H1 (cell line): Measurements from ENCODE around the genes PCIF1 and NCOA5.

- RRBS, result no CpG with 5 or more reads among the region's 7 CpGs
CAGE:
- cytosol, long polyA plus RNA, result no peak
- long polyA plus RNA, result no peak
- nucleus, long polyA plus RNA, result no peak
These were observed 6.3 kb downstream of the PLTP start for GRCh38 chr20:45905652-45906052.

DNA sequence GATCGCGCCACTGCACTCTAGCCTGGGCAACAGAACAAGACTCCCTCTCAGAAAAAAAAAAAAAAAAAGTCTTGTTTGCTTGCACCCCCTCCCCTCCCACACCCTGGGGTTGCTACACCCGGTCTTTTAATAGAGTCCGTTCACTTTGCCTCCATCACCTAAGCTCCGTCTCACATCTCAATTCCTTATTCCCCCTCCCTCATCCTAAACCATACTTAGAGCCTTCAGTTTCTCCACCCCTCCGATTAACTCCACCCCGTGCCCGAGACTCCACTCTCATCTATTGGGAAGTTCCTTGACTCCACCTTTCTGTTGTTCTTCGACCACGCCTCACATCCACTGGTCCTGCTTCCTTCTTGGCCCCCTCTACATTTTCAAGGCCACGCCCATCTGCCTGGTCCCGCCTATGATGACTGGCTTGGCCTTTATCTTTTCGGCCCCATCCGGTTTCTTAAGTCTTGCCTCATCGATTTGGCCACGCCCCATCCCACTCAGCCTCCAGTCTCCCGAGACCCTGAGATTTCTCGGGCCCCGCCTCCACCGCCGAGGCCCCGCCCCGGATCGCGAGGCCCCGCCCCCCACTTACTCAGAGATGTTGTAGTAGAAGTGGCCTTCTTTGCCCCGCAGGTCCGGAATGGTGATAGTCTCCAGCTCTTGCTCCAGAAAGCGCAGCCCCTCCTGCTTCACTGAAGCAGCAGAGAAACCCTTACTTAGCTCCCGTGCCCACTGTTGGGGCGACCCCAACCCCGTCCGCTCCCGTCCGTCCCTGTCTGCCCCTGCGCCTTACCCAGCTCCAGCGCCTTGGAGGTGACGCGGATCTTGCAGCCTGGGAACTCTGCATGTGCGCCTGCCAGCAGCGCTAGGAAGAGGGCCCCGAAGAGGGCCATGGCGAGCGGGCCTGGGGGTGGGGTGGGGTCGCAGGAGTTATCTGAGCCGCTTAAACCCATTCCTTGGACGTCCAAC lies 1.1 kb downstream of the PLTP start:
- RRBS, result under 1% methylated on average over 11 of the region's 47 CpGs
CAGE:
- cytosol, long polyA plus RNA, result no peak
- long polyA plus RNA, result no peak
- nucleus, long polyA plus RNA, result no peak

DNA sequence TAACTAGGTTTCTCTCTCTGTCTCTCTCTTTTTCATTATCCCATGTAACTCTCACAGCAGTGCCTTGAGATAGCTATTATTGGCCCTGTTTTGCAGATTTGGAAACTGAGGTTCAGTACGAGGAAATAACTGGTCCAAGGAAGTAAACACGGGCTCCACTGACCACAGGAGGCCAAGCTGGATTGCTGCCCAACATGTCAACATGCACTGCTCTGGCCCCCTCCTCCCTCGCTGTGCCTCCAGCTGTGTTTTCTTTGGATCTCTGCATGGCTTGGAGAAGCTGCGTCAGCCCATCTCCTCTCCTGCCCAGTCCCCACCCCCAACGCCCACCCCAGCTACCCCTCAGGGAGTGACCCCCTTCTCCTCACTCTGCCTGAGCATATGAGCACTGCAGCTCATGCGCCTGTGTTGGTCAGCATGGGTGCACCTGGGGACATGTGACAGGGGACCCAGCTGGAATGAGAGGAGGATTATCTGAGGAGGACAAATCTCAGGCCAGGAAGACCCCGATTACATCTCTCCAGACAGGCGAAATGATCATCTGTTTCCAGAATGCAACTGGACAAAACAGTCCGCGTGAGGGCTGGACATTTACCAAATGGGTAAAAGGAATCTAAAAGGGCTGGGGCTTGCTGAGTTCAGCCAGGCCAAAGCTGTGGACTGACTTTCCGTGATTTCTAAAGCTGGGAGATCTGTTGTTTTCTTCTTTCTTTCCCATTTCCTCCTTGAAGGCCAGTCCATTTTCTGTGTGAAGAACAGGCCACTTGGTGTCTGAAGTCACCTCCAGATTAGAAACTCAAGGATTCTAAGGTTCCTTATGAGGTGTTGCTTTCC lies 7.9 kb upstream of the PLTP start:
- RRBS, result no CpG with 5 or more reads among the region's 11 CpGs
CAGE:
- cytosol, long polyA plus RNA, result no peak
- long polyA plus RNA, result no peak
- nucleus, long polyA plus RNA, result no peak

DNA sequence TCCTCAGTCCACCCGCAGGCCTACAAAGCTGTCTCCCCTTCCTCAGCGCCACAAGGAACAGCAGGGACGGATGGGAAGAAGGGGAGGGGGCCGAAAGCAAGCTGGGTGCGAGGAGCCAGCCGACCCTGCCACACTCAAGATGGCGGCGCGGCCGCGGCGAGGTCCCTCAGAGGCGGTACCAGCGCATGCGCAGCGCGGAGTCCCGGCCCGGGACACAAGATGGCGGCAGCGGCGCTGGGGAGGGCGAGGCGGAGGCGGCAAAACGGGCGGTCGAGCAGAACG lies at the start of gene PCIF1:
Gene PCIF1, plus strand, starts transcription at position 195 of the 282 bp plus-strand sequence.
- RRBS, result 1% methylated on average over 5 of the region's 29 CpGs
CAGE:
- cytosol, long polyA plus RNA, result start-site peak on the plus strand centred at position 208 of the sequence, 24 bp wide, 596 reads
- long polyA plus RNA, result start-site peak on the plus strand centred at position 215 of the sequence, 16 bp wide, 266 and 56 reads in 2 replicates
- nucleus, long polyA plus RNA, result start-site peak on the plus strand centred at position 206 of the sequence, 33 bp wide, 461 reads

GRCh38 chr20:45949368-45950125 lies 15.1 kb downstream of the PCIF1 start:
- RRBS, result no CpG with 5 or more reads among the region's 11 CpGs
CAGE:
- cytosol, long polyA plus RNA, result no peak
- long polyA plus RNA, result no peak
- nucleus, long polyA plus RNA, result no peak

GRCh38 chr20:45998255-45998680 lies 10.4 kb upstream of the MMP9 start:
- RRBS, result no CpG with 5 or more reads among the region's 3 CpGs
CAGE:
- cytosol, long polyA plus RNA, result no peak
- long polyA plus RNA, result no peak
- nucleus, long polyA plus RNA, result no peak

- RRBS, result no CpG with 5 or more reads among the region's 12 CpGs
CAGE:
- cytosol, long polyA plus RNA, result no peak
- long polyA plus RNA, result no peak
- nucleus, long polyA plus RNA, result no peak
These were observed 26.3 kb downstream of the NCOA5 start for GRCh38 chr20:46063343-46063928.

GRCh38 chr20:46066962-46067415 lies 22.8 kb downstream of the NCOA5 start:
- RRBS, result no CpG with 5 or more reads among the region's 9 CpGs
CAGE:
- cytosol, long polyA plus RNA, result no peak
- long polyA plus RNA, result no peak
- nucleus, long polyA plus RNA, result no peak

GRCh38 chr20:46072317-46073268 lies 17.2 kb downstream of the NCOA5 start:
- RRBS, result no CpG with 5 or more reads among the region's 10 CpGs
CAGE:
- cytosol, long polyA plus RNA, result no peak
- long polyA plus RNA, result no peak
- nucleus, long polyA plus RNA, result no peak

DNA sequence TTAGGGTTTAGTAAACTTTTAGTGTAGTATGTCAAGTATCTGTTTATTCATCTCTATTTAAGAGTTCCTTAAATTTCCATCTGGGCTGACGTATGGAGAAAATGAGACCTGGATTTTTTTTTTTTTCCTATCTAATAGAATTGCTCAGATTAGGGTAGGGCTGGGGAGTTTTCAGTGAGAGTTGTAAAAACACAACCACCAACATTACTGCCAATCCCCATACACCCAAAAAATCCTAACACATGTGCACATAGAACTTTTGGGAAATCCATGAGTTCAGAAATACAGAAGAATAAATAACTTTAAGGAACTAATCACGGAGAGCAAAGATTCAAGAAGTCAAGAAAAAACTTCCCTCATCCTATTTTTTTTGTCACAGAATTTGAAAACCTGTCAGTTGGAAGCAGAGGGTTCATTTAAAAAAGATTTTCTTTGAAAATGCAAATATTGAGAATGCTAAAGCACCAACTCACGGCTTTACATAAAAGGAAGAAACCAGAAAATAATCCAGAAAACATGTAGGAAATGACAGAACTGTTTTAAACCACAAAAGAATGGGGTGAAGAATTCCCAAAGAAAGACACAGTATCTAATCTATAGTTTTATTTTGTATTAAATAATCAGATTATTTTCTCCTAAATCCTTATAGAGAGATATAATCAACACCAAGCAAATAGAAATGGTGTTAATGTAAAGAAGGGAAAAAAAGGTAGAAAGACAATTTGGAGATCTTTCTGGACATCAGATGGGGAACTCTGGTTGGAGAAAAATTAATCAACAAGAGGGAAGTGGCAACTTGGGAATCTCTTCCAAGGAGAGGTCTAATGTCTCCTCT lies 7.9 kb downstream of the NCOA5 start:
- RRBS, result no CpG with 5 or more reads among the region's 3 CpGs
CAGE:
- cytosol, long polyA plus RNA, result no peak
- long polyA plus RNA, result no peak
- nucleus, long polyA plus RNA, result no peak

- RRBS, result under 1% methylated on average over 12 of the region's 98 CpGs
CAGE:
- cytosol, long polyA plus RNA, result no peak
- long polyA plus RNA, result no peak
- nucleus, long polyA plus RNA, result no peak
These were observed 727 bp downstream of the NCOA5 start for GRCh38 chr20:46088698-46089771.

GRCh38 chr20:46089772-46090413 lies at the start of gene NCOA5:
Gene NCOA5 (minus strand): TSS chr20:46089962.
- RRBS, result 1% methylated on average over 16 of the region's 52 CpGs
CAGE:
- cytosol, long polyA plus RNA, result no peak
- long polyA plus RNA, result start-site peak on the minus strand at chr20:46089831-46089952, 54 and 188 reads in 2 replicates
- nucleus, long polyA plus RNA, result start-site peak on the minus strand at chr20:46089887-46089928, 80 reads

- RRBS, result no CpG with 5 or more reads among the region's 5 CpGs
CAGE:
- cytosol, long polyA plus RNA, result no peak
- long polyA plus RNA, result no peak
- nucleus, long polyA plus RNA, result no peak
These were observed 88.7 kb downstream of the CD40 start for GRCh38 chr20:46206828-46207258.

DNA sequence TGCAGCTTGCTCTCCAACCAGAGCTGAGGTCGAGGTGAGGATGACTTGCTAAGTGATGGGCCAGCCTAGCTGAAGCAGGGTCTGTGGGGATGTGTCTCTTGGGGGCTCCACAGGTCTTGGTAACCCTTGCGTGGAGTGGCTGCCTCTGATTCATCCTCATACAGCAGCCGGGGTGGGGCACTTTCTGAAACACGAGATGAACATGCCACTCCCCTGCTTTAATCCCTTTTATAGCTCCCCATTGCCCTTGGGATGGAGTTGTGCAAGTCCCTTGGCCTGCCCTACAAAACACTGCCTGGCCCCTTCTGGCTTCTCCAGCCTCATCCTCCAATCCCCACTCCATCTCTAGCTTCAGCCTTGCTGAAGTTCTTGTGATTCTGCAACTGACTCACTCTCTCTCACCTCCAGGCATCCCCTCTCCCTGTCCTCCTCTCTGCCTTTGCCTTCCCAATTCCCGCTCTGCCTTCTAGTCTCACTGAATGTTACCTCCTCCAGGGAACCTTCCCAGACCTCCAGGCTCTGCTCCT lies 94.0 kb downstream of the CDH22 start:
- RRBS, result no CpG with 5 or more reads among the region's 5 CpGs
CAGE:
- cytosol, long polyA plus RNA, result no peak
- long polyA plus RNA, result no peak
- nucleus, long polyA plus RNA, result no peak

DNA sequence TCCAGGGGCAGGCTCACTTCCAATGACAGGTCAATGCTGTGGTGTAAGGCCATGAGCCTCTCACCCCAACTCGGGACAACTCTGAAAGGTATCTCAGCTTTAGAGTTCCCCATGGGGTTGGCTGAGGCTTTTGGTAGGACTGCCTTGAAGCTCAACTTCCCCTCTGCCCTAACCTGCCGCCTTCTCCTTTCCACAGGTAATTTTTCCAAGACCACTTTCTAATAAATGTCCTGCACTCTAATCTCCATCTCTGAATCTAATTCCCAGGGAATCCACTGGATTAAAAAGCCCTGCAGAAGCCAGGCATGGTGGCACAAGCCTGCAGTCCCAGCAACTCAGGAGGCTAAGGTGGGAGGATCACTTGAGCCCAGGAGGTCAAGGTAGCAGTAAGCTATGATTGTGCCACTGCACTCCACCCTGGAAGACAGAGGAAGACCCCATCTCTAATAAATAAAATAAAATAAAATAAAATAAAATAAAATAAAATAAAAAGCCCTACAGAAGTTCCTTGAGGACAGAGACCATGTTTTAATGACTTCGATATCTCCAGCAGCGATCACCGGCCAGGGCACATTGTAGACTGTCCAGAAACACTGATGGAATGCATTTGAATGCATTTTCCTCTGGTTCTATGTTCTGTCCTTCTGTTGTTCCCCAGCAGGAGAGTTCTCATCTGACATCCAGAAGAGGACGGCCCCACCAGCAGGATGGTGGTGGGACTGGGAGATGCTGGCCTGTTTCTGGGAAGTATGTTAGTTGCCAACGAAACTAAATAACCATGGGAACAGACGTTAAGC lies 18.6 kb downstream of the SLC35C2 start:
- RRBS, result no CpG with 5 or more reads among the region's 8 CpGs
CAGE:
- cytosol, long polyA plus RNA, result no peak
- long polyA plus RNA, result no peak
- nucleus, long polyA plus RNA, result no peak

DNA sequence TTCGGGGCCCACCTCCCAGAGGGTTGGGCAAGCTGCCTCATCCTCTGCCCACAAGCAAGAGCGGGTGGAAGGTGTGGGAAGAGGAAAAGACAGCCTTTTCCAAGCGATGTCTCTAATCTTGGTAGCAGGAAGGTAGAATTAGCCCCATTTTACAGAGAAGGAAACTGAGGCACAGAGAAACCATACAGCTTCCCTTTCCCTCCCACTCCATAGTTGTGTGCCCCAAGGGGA lies 174 bp upstream of the OCSTAMP start:
- RRBS, result no CpG with 5 or more reads among the region's 3 CpGs
CAGE:
- cytosol, long polyA plus RNA, result no peak
- long polyA plus RNA, result no peak
- nucleus, long polyA plus RNA, result no peak

GRCh38 chr20:46683587-46684950 lies 5.2 kb downstream of the TP53RK start:
- RRBS, result 50% methylated on average over 2 of the region's 34 CpGs
CAGE:
- cytosol, long polyA plus RNA, result no peak
- long polyA plus RNA, result no peak
- nucleus, long polyA plus RNA, result no peak

DNA sequence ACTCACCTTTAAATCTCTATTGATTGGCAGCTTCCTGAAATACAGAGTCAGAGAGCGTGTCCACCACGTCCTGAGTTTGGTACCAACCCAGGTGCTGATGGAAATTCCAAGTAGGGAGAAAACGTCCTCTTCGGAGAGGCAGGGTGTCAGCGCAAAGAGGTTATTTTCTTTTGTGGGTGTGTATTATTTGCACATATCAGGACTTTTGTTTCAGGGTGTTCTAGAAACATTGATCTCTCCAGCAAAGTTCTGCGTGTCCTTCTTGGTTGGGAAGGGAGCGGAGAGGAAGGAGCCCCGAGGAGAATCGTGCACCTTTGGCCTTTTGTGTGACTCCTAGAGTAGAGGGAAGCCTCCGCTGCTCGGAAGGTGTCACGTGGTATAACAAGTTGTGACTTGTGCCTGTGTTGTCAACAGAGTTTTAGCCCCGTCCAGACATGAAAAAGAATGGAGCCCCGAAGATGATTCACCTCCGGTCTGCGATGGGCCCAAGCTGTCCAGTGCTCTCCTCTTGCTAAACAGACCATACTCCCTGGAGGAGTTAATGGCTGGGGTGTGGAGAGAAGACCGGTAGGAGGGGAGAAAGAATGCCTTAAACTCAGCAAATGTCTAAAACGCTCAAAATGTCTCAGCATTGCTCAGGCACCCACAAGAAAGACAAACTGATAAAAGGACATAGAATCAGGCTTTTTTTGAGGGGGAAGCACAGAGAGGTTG lies 6.9 kb downstream of the EYA2 start:
- RRBS, result 89% methylated on average over 3 of the region's 18 CpGs
CAGE:
- cytosol, long polyA plus RNA, result no peak
- long polyA plus RNA, result no peak
- nucleus, long polyA plus RNA, result no peak

DNA sequence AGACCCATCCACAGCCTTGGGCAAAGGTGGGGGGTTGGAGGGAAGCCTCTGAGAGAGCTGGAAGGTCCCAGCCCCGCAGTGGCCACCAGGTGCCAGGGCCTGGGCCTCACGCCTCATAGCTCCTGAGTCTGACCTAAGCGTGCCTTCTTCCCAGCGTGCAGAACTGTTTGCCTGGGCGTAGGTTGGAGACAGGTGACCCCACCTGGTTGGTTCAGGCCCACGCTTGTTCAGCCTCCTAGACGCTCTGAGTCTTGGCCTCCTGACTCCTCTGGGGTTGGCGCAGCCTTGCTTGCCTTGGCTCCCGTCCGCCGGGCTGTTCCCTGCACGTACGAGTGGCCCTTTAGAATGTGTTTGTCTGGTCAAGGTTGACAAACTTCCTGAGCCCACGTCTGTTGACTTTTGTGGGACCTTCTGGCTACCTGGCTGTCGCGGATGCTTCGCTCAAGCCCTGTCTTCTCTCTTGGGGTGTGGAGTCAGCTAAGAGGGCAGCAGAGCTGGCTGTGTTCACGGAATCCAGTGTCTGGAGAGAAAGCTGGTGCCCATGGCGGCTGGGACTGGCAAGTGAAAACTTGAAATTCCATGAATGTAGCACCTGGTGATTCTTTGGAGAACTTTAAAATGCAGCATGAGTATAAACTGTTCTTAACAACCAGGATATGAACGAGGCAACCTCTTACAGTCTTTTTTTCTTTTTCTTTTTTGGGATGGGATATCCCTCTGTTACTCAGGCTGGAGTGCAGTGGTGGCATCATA lies 71.0 kb downstream of the EYA2 start:
- RRBS, result no CpG with 5 or more reads among the region's 20 CpGs
CAGE:
- cytosol, long polyA plus RNA, result no peak
- long polyA plus RNA, result no peak
- nucleus, long polyA plus RNA, result no peak

DNA sequence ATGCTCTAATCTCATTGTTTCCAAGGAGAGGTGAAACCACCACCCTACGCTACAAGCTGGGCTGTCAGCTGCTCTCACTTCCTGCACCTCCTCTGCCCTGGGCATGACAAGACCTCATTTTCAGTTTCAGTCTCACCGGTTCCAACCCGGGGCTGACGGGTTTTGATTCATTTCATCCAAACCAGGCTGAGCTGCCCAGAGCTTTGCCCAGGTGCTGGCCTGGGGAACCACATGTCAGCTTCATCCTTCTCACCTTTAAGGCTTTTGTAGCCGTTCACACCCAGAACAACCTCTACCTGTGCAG lies 99.7 kb downstream of the EYA2 start:
- RRBS, result no CpG with 5 or more reads among the region's 5 CpGs
CAGE:
- cytosol, long polyA plus RNA, result no peak
- long polyA plus RNA, result no peak
- nucleus, long polyA plus RNA, result no peak